Frontal cortex (tissue), 2 donors: ENCODE results near the genes H2AC20, H2AC21, MTMR11 and PLEKHO1.

DNA sequence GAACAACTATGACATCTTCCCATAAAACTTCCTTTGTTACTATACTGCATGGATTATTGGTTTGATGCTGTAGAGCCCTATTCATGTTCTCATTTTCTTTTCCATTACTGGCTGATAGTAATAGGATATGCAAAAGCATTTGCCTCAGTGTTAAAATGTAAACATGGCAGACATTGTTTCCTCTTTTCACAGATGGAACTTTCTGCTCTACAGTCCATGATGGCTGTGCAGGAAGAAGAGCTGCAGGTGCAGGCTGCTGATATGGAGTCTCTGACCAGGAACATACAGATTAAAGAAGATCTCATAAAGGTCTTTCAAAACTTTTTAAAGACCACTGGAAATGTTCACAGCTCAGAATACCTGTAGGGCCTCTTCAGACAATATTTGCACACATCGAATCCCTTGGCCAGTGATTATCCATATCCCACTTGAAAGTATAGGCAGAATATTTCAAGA lies 125.6 kb downstream of the NBPF9 start:
- RAMPAGE, long total RNA: no peak

DNA sequence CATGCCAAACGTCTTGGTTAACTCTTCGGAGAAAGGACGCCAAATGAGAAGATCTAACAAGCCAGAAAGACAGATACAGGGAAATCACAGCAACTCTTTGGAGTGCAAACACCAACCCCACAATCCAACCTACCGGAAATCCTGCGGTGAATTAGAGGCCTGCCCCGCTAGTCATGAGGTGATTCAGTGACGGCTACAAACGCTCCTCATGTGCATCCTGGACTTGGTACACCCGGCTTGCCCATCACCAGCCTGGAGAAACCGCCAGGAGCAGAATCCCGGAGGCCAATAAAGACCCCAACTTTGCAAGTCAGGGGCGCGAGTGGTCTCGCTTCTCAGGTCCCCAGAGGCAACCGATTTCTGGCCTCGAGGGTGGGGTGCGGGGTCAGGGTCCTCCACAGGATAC lies 752 bp downstream of the NBPF9 start:
- RAMPAGE, long total RNA: no peak

- RAMPAGE, long total RNA: no peak
Measured at GRCh38 chr1:149176512-149177371, 73.4 kb upstream of the NBPF9 start.

DNA sequence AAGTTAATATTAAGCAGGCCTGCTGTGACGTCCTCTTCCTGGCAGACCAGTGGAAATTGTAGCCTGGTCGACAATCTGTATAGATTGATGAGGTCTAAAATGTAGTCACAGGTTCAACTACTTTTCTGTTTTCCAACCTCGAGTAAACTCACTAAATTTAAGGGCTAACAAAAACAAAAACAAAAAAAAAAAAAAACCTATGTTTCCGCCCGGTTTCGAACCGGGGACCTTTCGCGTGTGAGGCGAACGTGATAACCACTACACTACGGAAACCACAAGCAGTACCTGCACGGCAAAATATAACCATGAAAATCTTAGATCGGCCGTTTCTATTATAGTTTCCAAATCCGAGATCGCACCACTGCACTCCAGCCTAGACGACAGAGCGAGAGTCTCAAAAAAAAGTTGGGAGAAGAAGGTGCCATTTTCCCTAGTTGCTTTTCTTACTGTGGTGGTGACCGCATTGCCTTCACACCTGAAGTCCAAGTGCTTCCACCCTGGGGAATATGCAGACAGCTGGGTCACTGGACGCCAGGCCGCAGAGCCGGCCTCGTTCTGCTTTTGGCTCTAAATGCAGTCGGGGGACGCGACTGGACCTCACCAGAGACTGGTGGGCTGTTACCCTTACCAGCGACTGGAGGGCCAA lies 70.0 kb upstream of the FCGR1A start:
- RAMPAGE, long total RNA: no peak

- RAMPAGE, long total RNA: no peak
Measured at GRCh38 chr1:149740237-149740622, 42.3 kb upstream of the FCGR1A start.

- RAMPAGE, long total RNA: no peak
Measured at GRCh38 chr1:149843338-149844476, 1.2 kb upstream of the H2AC18 start.

GRCh38 chr1:149886763-149887222 lies at the start of gene H2AC20:
H2AC20 (plus strand) TSS chr1:149886918.
- RAMPAGE, long total RNA: no peak

GRCh38 chr1:149887223-149888095 lies at the start of gene H2AC21:
H2AC21 (minus strand) TSS chr1:149887965.
- RAMPAGE, long total RNA: no peak

GRCh38 chr1:149936179-149937088 lies at the start of gene MTMR11:
MTMR11 (minus strand) TSS chr1:149936879.
- RAMPAGE, long total RNA: no peak

DNA sequence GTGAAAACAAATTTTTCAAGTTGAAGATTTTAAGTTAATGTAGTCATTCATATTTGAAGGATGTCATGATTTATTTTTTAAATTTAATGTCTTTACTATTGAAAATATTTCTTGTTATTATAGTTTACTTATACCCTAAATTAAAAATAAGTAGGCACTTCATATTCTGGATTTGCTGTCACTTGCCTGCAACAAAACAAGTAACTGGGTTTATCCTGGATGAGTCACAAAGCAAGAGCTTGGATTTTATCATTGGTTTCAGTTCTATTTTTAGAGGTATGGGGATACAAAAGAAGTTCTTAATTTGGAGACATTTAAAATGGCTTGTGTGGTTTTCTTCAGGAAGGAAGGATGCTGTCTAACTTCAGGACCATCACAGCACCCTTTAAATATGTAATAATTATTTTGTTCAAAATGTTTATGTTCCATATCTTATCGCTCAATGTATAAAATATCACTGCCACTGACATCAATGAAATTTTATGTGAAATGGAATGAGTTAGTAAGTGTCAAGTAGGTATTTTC lies 2.1 kb upstream of the VPS45 start:
- RAMPAGE, long total RNA: no peak

DNA sequence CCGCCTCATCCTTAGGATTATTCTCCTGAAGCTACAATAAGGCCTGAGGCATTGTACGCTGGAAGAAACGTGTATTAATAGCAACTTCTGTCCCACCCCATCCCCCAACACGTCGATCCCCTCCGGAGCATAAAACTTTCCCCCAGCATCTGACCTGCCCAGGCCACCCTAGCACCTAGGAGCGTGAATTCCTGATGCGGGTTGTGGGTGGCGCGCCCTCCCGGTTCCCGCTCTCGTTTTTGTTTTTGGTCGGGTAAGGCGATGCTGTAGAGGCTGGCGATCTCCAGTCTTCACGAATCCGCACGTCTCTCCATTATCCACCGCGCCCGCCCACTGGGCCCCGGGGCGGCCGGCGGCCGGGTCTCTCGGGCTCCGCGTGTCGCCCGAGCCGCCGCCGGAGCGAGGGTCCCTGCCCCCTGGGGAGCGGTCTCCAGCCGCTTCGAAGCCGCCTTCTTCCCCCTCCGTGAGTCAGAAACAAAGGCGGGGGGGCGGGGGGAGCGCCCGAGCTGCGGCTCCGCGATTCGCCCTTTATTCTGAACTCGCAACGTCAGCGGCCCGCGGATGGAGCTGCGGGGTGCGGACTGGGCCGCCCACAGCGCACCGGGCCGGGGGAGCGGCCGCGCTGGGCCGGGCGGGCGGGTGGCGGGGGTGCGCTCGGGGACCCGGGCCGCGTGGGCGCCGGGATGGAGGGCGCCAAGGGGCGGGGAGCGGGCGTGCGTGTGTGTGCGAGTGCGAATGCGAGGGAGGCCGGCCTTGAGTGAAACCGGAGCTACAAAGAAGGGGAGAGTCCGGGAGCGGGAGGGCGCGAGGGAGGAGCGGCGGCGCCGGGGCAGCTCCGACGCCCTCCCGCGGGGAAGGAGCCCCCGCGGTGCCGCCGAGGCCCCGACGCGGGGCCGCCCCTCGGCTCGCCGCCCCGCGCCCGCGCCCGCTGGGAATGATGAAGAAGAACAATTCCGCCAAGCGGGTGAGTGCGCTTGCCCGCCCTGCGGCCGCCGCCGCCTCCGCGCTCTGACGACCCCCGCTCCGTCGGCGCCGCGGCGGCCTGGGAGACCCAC lies at the start of gene PLEKHO1:
PLEKHO1 (plus strand) TSS at position 593 of the 1,055 bp plus-strand sequence.
- RAMPAGE, long total RNA: no peak

DNA sequence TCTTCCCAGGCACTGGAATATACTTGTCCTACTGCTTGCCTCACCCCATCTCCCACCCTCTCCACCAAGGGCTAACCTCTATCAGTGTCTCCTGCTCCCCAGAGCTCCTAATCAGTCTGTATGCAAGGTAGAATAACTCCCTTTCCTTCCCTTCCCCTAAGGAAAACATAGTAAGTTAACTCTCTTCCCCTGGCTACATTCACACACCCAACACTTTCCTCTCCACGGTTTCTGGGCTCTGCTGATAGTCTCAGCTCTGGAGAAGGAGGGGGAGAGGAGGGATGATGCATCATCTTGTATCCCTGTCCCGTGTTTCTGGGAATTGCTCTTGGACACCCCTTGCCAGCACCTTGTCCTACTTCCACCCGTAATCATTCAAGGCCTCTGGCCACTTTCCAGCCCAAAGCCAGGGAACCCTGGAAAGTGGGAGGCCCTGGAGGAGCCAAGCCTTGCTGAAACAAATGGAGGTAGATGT lies 4.3 kb downstream of the PLEKHO1 start:
- RAMPAGE, long total RNA: no peak

- RAMPAGE, long total RNA: no peak
Measured at GRCh38 chr1:150182188-150182763, 32.6 kb downstream of the PLEKHO1 start.

DNA sequence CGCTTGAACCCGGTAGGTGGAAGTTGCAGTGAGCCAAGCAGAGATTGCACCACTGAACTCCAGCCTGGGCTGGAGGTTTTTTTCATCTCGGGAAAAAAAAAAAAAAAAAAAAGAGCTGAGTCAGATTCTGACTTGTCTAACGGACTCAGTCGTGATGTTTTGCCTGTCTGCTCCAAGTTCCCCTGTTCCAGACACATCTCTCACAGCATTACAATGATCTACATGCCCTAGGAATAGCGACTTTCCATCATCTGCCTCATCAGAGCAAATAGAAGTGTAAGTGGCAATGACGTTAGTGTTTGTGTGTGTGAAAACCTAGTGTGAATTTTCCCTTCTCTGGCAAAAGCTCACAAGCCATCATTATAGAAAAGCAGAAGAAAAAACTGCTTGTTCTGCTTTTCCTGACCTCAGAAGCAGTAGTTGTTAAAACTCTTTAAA lies 37.1 kb downstream of the PLEKHO1 start:
- RAMPAGE, long total RNA: no peak

- RAMPAGE, long total RNA: no peak
Measured at GRCh38 chr1:150231690-150231923, 4.3 kb downstream of the ANP32E start.

DNA sequence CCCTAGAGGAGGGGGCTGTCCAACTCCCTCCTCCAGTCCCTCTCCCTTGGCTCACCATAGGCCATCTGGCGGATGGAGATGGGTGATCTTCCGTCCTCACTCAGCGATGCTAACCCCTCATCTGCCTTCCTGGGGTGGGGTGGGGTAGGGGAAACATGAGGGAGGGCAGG lies 1.3 kb downstream of the APH1A start:
- RAMPAGE, long total RNA: no peak

GRCh38 chr1:150307987-150308371 lies 13.4 kb upstream of the PRPF3 start:
- RAMPAGE, long total RNA: no peak

- RAMPAGE, long total RNA: no peak
Measured at GRCh38 chr1:150364270-150365103, 540 bp downstream of the RPRD2 start.

- RAMPAGE, long total RNA: no peak
Measured at GRCh38 chr1:150558839-150559619, 9.8 kb downstream of the ADAMTSL4 start.

DNA sequence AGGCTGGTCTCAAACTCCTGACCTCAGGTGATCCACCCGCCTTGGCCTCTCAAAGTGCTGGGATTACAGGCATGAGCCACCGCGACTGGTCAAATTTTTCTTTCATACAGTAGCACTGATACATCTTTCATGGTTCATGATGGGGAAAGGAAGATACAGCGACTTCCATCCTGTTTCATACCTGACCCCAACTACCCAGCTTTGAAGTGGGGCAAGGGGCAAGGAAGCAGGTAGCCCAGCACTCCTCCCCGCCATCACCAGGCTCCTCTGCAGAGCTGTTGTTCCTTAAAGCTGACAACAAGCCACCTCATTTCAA lies 12.3 kb downstream of the MCL1 start:
- RAMPAGE, long total RNA: no peak